ENCODE results near the gene NAA50.

GRCh38 chr3:112774779-112775292 is 71.8 kb downstream of the CD200R1L start:
- PRO-cap: no peak

- PRO-cap: no peak
Measured at GRCh38 chr3:113079224-113079935, 59.9 kb upstream of the NEPRO start.

DNA sequence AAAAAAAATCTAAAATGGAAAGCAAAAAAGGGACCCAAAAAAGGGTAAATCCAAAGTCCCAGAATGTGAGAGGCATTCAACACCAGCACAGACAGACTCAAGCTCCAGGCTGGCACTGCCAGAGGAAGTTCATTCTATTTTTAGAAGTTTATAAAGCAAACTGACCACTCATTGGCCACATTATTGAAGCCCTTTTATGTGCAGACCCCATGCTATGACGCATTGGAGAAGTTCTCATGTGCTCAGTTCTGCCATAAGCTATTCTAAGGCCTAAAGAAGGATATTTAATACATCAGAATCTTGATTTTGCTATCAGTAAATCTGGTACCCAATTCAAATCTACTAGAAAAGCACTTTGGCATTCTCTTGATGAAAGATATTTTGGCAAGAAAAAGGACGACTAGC is 17.6 kb upstream of the BOC start:
- PRO-cap: no peak

- PRO-cap: no peak
Measured at GRCh38 chr3:113247806-113248120, 36.4 kb downstream of the BOC start.

GRCh38 chr3:113250397-113251005 is 39.1 kb downstream of the BOC start:
- PRO-cap: no peak

DNA sequence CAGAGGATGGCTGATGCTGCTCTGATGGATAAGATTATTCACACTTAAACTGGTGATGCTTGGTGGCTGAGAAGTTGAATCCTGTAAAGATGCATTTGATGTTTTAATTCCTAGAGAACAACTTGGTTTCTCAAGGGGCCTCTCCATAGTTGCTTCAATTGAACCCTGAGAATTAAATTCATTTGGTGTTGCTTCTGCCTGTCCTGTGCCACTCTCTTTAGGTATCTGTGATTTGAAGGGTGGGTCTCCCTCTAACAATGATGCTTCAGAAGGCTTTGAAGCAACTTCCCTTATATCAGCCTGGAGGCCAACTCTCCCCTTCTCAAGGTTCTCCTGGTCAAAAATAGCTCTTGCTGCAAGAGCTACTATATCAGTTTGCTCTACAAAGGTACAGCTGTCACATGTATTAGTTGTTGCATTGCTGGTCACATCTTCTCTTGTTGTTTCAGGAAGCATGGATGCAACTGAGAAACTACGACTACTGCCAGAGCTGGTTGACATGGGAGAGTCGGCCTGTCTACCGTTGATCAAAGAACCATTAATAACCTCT is 38.4 kb downstream of the USF3 start:
- PRO-cap: no peak

GRCh38 chr3:113745641-113746625 is at the start of gene NAA50:
NAA50 (minus strand) TSS chr3:113746249.
- PRO-cap: bidirectional peak, plus-strand start at chr3:113745838, minus-strand start at chr3:113745709; bidirectional peak, plus-strand start at chr3:113746342, minus-strand start at chr3:113746241

DNA sequence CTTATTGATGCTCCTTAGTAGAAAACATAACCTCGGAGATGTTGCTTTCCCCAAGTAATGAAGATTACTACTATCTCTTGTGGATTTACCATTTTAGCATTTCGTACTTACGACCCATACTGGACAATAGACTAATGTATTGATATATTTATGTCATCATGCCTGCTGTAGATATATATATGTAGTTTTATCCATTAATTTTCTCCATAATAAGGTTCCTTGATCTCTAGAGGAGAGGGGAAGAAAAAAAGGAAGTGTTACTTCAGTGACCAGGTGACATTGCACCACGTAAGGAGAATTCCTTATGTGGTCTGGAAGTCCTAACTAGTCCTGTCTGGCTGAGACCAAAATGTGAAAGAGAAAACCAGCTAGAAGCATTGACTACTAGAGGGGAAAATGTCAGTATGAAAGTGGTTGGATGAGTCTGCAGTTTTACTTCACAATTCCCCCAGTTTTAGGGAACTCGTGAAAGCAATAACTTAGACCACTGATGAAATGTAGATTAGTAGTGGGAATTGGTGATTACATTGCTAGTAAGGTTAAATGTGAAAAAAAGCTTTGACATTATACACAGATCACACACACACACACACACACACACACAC is 2.0 kb downstream of the ATP6V1A start:
- PRO-cap: no peak

GRCh38 chr3:114036494-114037023 is 19.8 kb downstream of the CCDC191 start:
- PRO-cap: no peak

GRCh38 chr3:114219691-114220159 is 17.7 kb downstream of the ZNF80 start:
- PRO-cap: no peak

DNA sequence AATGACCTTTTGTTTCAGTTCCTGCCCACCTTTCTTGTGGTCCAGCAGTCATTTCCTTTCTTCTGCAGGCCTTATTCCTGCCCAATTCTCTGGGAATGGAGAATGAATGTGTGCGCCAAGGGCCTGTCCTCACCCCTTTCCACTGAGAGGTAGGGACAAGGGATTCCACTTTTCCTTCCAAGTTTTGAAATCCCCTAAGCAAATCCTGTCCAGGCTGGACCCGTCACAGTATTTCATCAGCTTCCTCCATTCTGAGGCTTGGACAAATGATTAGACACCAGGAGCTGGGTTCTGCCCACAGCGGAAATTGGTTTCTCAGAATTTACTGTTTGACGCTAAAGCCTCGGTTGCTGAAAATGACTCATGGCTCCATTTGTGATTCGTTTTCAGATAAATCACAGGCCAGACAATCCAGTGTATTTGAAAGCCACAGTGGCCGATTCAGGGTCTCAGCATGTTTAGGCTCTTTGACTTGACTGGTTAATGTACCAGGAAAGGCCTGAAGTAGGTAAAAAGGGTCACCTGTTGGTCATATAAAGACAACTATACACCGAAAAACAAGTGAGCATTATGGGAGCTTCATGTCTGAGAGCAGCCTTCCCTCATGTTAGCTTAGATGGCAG is 15.9 kb downstream of the ZNF80 start:
- PRO-cap: no peak

DNA sequence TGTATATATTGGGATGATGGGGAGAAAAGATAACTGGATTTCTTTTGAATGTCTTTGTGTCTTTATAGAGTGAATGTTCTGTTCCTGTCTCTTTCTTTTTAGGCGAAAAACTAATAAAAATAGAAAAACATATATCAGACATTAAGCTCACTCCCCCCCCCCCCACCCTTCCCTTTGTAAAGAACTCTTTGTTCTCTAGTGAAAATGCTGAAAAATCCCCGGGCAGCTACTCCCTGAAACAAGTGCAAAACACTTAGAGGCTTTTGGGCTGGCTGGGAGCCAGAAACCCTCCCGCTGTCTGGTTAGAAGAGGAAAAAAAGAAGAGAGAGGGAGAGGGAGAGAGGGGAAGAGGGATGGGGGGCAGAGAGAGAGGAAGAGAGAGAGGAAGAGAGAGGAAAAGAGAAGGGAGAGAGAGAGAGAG is 160.0 kb downstream of the TIGIT start:
- PRO-cap: no peak

- PRO-cap: no peak
Measured at GRCh38 chr3:114847423-114848291, 299.4 kb downstream of the ZBTB20 start.

- PRO-cap: no peak
Measured at GRCh38 chr3:114874319-114874810, 272.7 kb downstream of the ZBTB20 start.

GRCh38 chr3:114900517-114901299 is 246.4 kb downstream of the ZBTB20 start:
- PRO-cap: no peak

- PRO-cap: bidirectional peak, plus-strand start at chr3:115146185, minus-strand start at chr3:115146194
Measured at GRCh38 chr3:115145888-115146509, 1.1 kb downstream of the ZBTB20 start.

- PRO-cap: no peak
Measured at GRCh38 chr3:115784976-115785862, 161.9 kb downstream of the GAP43 start.

GRCh38 chr3:115791286-115792056 is 168.2 kb downstream of the GAP43 start:
- PRO-cap: no peak

DNA sequence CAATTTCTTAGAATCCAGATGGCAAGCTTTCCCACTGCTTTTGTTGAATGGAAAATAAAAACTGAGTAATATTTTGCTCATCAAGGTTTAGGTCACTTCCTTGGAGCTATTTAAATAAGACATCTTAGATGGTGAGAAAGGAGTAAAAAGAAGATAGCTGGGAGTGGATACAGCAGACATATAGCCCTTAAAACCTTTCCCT is 181.6 kb downstream of the GAP43 start:
- PRO-cap: no peak

DNA sequence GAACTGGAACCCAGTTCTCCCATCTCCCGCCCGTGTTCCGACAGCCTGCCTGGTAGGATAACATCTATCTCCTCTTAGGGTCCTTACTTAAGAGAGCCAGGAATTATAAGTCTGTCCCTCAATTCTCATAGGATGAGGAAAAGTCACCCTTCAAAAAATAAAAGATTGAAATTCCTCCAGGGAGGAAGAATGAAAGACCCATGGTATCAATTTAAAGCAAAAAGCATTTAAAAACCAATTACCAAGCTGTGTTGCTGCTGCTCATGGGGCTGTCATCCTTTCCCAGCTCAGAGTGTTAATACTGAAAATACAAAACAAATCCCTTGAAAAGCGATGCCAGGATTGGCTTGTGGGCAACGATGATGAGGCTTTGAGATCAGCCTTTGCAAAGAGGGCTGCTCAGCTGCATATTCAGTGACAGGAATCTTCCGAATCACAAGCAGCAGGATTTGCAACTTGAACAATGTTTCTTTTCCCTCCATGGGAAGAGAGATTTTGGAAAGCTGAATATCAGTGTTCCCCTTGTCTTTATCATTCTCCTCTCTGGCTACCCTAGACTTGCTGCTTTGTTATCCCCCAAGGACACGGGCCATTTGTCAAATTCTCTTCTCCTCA is 375.6 kb downstream of the GAP43 start:
- PRO-cap: no peak